AG09309 (cell line): ENCODE measurements around the gene MEIKIN.

GRCh38 chr5:128201057-128201875 is 117.7 kb downstream of the SLC12A2 start:
- RRBS, result 3% methylated on average over 13 of the region's 36 CpGs

DNA sequence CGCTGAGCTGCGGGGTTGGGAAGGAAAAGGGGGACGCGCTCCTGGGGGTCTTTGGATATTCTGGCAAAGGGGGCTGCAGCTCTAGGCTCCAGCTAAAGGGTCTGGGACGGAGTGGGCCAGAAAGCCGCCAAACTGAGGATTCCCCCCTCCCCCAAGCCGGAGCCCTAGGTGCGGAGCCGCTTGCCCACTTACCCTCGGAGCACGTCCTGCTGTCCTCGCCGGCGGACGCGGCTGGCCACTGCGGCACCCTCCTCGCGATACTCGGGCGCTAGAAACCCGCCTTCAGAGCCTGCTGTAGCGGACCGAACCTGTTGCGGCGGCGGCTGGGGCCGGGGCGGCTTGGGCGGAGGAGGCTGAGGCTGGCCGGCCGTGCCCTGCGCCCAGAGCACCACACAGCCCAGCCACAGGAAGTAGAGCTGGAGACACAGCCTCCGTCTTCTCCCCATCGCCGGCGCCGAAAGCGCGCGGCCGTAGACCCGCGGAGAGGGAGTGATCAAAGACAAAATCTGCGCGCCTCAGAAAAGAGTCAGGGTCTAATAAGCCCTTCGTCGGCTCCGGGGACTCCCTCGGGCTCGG is 799 bp downstream of the FBN2 start:
- RRBS, result 2% methylated on average over 26 of the region's 51 CpGs

DNA sequence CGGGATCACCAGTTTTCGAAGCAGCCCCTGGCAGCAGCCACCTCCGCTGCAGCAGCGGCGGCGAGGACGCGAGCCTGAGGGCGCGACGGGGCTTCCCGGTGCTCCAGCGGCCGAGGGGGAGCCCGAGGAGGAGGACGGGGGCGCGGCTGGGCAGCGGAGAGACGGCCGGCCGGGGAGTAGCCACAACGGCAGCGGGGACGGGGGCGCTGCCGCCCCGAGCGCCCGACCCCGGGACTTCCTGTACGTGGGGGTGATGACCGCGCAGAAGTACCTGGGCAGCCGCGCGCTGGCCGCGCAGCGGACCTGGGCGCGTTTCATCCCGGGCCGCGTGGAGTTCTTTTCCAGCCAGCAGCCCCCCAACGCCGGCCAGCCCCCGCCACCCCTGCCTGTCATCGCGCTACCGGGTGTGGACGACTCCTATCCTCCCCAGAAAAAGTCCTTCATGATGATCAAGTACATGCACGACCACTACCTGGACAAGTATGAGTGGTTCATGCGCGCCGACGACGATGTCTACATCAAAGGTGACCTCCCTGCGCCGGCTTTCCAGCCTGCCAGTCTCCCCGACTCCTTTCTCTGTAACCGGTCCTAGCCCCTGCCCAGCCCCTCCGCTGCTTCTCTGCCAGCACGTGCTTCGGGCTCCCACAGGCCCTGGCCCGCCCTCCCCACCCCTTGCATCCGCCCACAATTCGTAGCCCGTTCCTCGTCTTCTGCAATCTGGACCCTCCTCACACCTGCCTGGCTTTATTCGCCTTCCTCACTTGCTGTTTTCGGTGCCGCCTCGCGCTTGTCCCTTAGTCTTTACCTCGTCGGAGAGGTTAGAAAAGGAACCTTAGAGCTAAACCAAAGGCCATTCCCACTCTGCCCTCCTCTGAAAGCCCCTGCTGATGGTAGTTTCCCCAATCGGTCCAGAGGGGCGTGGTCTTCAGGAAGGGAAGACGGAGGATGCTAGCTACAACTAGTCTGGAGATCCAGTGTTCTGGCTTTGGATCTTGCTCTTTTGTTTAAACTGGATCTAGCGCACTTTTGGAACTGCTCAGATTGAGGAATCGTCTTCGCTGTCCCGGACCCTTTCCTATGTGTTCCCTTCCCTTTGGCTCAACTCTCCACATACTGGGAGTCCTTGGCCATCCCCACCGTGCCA is 1.2 kb downstream of the CHSY3 start:
- RRBS, result 2% methylated on average over 35 of the region's 85 CpGs

GRCh38 chr5:129922761-129923822 is 18.8 kb downstream of the CHSY3 start:
- RRBS, result no CpG with 5 or more reads among the region's 5 CpGs

DNA sequence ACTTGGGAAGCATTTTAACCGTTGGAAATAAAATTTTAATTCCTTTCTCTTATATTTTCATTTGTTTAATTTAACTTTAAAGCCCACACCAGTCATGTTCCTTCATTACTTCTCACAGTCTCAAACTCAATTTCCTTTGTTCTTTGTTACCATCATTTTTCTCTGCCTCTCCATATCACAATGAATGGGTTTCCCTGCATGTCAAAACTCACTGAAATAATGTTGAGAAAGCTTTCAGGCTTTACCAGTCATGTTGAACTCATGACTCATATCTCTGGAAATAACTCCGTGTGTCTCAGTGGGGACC is 231.1 kb downstream of the CHSY3 start:
- RRBS, result no CpG with 5 or more reads among the region's 2 CpGs

GRCh38 chr5:130908003-130908582 is 257.0 kb downstream of the HINT1 start:
- RRBS, result no CpG with 5 or more reads among the region's 3 CpGs

DNA sequence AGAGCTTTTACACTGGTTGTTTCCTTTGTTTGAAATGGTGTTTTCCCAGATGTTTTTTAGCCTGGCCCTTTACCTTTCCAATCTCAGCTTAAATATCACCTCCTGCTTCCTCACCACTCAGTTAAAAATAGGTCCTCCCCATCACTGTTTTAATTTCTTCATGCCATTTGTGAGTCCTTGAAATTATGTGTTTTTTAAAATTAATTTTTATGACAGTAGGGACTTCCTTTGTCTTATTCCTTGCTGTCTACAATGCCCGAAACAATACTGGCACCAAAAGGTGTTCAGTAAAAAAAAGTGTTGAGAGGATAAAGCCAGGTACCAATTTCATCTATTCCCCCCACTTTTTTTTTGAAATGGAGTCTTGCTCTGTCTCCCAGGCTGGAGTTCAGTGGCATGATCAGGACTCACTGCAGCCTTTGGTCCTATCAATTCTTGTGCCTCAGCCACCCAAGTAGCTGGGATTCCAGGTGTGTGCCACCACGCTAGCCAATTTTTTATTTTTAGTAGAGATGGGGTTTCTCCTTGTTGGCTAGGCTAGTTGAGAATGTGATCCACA is 13.9 kb downstream of the CDC42SE2 start:
- RRBS, result no CpG with 5 or more reads among the region's 2 CpGs

GRCh38 chr5:131303419-131303937 is 39.6 kb downstream of the CDC42SE2 start:
- RRBS, result no CpG with 5 or more reads among the region's 1 CpG

GRCh38 chr5:131386619-131387076 is 122.8 kb downstream of the CDC42SE2 start:
- RRBS, result no CpG with 5 or more reads among the region's 5 CpGs

DNA sequence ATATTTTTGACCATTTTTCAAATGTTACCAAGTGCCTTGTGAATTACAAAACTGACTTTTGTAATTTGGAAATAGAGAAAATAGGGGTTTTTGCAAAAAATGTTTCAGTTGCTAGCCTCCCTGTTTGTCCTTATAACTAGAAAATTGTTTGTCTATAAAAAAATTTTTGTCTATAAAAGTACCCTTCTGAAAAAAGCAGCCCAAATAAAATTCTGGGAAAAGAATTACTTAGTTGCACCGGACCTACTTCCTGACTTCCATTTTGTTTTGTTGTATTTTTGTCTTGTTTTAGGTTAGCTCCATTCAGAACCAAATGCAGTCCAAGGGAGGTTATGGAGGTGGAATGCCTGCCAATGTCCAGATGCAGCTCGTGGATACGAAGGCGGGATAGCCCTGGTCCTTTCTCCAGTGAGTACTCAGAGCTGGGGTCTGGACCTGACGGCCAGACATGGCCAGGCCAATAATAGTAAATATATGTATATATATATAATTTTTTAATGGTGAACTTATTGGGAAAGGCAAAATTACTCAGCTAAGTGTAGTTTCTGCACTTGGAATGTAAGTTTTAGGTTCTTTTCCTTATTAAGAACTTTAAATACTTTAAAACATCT is 127.0 kb downstream of the CDC42SE2 start:
- RRBS, result no CpG with 5 or more reads among the region's 5 CpGs

GRCh38 chr5:131714548-131715047 is 79.6 kb upstream of the RAPGEF6 start:
- RRBS, result no CpG with 5 or more reads among the region's 1 CpG

- RRBS, result no CpG with 5 or more reads among the region's 29 CpGs
Measured at GRCh38 chr5:131945474-131945969, at the start of gene MEIKIN. Gene MEIKIN, minus strand, starts transcription at chr5:131945663.

DNA sequence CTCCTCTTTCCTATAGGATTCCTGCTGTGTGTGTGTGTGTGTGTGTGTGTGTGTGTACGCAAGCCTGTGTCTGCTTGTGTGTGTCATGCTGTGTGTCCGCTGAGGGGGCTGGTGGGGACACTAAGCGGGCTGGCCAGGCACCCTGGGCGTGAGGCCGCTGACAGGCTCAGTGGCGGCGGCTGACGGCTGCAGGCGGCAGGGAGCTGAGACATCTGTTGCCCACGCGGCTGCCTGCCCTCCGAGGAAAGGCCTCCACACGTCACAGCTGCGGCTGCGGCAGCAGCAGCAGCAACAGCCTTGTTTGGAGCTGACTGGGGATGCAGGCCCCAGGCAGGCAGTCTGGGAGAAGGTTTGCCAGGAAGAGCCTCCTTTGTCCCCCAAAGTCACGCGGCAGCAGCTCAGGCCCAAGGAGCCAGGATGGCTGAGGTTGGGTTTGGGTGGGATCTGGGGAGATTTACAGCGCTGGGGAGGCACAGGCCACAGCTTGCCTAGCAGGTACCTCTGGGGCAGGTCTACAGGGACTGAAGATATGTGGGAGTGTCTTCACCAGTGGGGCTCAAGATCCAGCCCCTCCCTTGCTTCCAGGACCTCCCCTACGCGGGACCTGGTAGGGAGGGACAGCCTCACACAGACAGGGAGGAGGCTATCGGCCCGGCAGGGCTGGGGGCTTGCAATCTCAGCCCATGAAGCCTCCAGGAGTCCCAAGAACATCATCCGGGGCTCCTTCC is 1.8 kb downstream of the PDLIM4 start:
- RRBS, result 19% methylated on average over 2 of the region's 23 CpGs

GRCh38 chr5:132392293-132392790 is 22.8 kb downstream of the SLC22A5 start:
- RRBS, result no CpG with 5 or more reads among the region's 8 CpGs

DNA sequence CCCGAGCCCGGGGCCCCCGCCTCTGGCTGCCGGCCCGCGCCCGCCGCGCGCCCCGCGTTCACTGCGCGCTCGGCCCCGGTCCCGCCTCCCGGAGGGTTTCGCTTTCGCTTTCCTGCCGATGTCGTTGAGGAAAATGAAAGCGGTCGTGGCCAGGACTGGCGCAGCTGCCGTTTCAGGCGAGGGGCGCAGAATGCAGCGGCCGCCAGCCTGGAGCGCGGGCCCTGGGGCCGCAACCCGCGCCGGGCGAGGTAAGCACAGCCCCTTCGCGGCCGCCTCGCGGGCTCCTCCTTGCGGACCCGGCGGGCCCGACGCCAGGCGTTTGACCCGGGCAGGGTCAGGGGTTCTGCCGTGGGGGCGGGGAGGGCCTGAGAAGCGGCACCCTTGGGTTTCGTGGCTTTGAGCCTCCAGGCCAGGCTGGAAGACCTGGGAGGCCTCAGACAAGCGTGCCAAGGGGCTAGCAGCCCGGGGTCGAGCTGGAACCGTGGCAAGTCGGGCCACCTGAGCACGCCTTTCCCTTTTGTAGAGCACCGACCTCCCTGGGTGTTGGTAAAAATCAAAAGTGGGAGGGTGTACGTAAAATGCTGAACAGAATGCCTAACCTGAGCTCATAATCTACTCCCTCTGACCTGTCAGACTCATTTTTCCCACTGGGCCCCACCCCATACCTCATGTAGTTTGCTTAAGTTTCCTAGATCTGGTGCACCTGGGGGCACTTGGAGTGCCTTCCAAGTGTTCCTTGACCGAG is 41.5 kb downstream of the SLC22A5 start:
- RRBS, result 1% methylated on average over 22 of the region's 62 CpGs

- RRBS, result no CpG with 5 or more reads among the region's 10 CpGs
Measured at GRCh38 chr5:132426473-132427341, 57.2 kb downstream of the SLC22A5 start.

DNA sequence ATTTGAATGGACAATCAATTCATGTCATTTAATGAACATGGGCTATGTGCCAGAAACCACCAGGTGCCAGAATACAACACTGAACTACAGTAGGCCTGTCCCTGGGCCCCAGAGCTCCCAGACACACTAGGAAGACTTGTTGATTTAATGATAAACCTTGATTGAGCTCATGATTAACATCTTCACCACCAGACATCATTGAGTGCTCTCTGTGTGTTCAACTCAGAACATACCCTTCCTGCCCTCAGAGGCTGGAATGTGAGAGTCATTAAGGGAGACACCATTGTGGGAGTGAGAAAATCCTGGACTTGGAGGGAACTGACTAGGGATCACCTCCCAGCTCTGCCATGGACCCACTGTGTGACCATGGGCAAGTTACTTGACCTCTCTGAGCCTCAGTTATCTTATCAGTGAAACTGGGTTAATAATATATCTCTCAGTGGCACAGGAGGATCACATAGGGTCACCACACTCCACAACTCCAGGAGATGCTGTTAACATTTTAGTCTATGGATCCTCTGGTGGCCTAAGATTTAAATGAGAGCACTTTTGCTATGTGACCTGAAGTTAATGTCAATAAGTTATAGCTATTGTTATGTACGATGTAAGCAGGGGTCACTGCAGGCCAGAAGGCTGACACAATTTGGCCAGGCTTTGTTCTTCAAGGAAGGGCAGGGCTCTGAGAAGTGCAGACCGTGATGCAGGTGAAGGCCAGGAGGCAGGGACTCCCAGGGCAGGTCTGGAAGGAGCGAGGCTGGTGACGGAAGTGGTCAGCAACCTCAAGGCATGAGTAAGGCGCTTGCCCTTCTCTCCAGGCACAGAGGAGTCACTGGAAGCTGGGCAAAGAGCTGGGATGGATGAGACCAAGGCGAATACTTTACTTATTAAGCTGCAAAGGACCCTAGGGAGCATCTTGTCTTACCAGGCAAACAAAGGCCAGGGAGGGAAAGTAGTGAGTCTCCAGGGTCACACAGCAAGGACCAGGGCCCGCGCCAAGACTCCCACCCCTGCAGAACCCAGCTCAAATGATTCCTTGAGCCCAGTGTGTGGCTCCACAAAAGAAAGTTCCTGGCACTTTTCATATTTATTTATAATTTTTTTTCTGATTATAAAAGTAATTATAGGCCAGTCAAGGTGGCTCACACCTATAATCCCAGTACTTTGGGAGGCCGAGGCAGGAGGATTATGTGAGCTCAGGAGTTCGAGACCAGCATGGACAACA is 18.8 kb downstream of the IRF1 start:
- RRBS, result no CpG with 5 or more reads among the region's 10 CpGs

DNA sequence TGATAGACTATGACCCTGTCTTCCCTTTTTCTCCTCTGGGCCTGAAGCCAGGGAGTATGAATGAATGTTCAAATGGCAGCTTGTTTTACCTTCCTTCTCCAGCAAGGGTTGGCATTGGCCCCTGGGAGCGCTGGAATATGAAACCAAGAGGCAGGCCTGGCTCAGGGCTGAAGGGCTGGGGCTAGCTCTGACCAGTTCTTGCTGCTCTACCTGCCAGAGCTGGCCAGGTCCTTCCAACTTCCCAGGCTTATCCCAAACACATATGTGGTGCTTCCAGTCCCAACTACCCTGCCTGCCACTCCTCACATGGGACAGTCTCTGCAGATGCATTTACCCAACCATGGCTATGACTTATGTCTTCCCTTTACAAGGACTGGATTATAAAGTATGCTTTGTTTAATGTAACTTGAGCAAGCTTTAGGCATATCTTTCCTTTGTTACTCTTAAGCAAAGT is 6.0 kb downstream of the CCNI2 start:
- RRBS, result no CpG with 5 or more reads among the region's 1 CpG

DNA sequence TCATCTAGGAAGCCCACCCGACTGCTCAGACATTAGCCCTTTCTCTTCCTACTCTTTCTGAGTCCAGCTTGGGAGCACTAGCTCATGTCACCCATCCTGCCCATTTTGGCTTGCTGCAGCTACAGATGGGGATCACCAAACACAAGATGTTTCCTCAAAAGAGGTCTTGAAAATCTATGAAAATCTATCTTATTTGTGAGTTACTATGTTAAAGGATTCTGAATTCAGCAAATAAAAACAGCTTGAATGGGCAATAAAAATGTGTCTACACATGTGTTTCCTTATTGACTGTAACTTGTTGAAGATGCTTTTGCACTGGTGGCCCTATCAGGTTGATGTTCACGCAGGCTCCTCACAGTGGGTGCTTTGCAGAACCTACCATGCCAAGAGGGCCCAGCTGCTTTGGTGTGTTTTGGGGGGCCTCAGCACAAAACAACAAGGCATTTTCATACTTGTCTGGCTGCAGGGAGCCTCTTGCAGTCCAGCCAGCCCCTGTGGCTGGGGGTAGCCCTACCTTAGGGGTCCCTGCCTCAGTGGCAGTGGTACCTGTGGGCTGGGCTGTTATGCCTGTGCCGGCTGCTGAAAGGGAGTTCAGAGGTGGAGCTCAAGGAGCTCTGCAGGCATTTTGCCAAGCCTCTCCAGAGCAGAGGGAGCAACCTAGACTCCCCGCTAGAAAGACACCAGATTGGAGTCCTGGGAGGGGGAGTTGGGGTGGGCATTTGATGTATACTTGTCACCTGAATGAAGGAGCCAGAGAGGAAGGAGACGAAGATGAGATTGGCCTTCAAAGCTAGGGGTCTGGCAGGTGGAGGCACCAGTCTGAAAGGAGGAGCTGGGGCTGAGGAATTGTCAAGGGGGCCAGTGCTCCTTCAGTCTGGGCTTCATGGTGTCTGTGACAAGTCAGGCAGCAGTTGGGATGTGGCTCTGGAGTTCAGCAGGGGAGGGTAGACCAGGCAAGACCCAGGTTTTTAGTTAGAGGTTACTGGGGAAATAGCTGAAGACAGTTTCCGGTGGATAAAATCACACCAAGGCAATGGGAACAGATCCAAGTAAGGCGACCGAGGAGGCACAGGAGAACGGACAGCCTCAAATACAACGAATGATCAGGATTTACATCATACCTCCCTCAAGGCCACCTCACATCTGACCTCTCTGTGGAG is 1.6 kb downstream of the SHROOM1 start:
- RRBS, result no CpG with 5 or more reads among the region's 10 CpGs